Measurements from ENCODE around the genes ADSS2, DESI2 and ENSG00000284188.

DNA sequence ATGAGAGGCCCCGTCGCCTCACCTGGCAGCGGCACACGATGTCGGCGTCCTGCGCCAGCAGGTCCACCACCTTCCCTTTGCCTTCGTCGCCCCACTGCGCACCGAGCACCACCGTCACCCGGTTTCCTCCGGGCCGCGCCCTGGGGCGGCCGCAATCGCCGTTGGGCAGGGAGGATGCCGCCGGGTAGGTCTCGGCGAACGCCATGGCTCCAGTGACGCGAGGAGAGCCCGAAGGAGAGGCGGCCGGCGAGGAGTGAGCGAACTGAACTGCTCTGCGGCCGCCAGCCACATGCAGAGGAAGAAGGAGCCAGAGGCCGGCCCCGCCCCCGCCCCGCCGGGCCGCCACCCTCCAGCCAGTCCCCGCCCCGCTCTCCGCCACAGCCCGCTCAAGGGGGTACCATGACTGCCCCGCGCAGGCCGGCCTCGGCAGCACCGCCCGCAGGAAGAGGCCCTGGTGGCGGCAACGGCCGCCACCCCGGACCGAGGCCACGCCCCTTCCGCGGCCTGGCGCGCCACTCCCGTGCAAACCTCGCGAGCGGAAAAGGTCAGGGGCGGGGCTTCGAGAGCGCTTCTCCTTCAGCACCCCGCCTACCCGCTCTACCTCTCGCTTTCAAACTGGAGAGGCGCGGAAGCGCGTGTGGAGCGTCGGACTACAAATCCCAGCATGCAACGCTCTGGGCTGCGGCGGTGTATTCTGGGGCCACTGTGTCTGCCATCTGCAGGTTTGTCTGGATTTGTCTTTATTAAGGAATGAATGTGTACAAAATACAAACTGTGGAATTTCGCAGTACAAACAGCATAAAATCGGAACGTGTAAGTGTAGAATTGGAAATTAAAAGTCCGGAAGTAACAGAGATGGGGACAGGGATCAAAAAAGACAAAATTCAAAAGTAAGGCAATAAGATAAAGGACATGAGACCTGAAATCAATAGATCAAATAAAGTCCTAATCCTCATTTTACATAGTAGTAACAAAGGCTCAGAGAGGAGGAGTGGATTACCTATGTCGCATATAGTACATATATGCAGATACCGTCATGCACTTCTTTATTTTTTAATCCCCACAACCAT lies at the start of gene ADSS2:
Gene ADSS2 (minus strand): TSS at position 297 of the 1,070 bp plus-strand sequence.
- PRO-cap, 7 experiments, result peak in 7 of 7 experiments; most common plus-strand start position 682 of the sequence (in 3); most common minus-strand start position 269 of the sequence (in 5)
- RAMPAGE, long total RNA, 2 experiments, result start-site peak on the minus strand in 2 of 2 experiments, centred at positions 275 to 277 of the sequence, 446 to 839 reads per replicate

DNA sequence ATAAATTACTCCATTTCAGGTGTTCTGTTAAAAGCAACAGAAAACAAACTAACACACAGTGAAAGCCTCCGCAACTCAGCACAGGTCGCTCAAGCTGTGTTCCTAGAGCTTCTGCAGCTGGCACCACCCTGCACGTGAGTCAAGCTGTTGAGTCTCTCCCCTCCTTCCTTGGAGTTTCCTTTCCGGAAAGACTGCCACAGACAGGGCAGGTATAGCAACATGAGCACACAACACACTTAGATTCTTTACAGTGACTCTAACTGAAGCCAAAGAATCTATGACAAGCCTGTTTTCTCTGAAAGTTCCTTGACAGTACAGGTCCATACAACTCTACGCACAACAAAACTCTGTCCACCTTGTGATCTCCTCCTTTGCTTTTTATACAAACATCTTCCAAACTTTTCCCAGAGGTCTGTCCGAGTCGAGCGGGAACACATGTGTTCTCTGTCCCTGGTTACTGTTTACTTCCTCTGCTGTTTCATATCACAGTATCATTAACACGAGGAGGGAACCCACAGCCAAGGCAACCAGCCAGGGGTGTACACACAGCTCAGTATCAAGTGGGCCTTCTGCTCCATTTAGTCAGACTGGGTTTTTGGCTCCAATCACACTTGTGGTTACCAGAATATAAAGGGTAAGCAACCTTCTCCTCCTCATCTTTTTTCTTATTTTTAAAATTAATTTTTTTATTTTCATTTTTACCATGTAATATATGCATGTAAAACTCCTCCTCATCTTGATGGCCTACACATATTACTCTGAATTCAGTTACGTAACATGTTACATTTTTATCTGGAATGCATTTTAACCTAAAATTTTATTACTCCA lies 38.6 kb upstream of the DESI2 start:
- PRO-cap, 7 experiments, result no peak in any of the 7 experiments
- RAMPAGE, long total RNA, 2 experiments, result no peak in any of the 2 experiments

DNA sequence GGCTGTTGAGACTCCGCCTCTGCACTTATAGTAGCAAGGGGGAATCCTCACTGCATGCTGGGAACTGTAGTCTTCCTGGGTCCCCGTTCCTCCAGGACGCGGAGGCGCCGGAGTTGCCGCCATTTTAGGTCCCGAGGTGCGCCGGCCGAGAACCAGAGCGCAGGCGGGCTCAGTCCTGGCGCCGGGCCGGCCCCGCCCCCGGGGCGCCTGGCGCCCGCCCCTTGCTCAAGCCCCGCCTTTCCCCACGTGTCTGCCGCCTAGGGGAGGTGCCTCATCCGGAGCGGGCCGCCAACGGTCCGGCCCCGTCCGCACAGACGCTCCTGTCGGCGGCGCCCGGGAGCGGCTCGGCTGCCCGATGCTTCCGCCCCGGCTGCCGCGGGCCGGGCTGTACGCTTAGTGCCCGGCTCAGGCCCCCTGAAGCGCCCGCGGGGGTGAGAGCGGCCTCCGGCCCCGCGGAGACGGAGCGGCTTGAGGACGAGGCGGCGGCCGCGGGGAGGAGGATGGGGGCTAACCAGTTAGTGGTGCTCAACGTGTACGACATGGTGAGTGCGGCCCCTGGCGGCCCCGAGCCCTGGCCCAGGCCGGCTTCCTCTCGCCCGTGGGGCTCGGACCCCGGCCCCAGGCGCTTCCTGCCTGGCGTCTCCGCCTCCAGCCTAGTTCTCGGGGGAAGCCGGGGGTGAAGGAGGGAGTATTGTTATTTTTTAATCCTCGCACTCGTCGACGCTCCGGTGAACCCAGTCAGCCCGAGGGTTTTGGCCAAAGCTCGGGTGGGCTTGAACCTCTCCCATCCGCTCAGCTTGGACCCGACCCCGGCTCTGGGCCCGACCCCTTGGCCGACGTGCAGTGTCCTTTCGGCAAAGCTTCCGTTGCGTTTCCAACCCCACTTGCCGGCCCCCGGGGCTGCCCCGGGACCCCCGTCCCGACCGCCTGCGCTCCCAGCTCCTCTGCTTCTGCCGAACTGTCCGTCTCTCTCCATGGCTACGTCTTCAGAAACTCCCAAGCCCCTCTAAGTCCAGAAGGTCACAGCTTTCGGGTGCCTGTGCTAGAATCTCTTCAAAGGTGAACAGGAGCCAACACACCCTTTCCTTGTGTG lies at the start of gene DESI2:
Gene DESI2 (plus strand): TSS at position 313 of the 1,093 bp plus-strand sequence.
- PRO-cap, 7 experiments, result peak in 7 of 7 experiments; most common plus-strand start position 291 of the sequence (in 6); most common minus-strand start position 952 of the sequence (in 7)
- RAMPAGE, long total RNA, 2 experiments, result no peak in any of the 2 experiments

GRCh38 chr1:244730308-244731691 lies at the start of gene ENSG00000284188:
ENSG00000284188 (minus strand) TSS chr1:244731015.
- PRO-cap, 7 experiments, result peak in 5 of 7 experiments; most common plus-strand start chr1:244730537 (in 2); most common minus-strand start chr1:244730547 (in 2)
- RAMPAGE, long total RNA, 2 experiments, result no peak in any of the 2 experiments

DNA sequence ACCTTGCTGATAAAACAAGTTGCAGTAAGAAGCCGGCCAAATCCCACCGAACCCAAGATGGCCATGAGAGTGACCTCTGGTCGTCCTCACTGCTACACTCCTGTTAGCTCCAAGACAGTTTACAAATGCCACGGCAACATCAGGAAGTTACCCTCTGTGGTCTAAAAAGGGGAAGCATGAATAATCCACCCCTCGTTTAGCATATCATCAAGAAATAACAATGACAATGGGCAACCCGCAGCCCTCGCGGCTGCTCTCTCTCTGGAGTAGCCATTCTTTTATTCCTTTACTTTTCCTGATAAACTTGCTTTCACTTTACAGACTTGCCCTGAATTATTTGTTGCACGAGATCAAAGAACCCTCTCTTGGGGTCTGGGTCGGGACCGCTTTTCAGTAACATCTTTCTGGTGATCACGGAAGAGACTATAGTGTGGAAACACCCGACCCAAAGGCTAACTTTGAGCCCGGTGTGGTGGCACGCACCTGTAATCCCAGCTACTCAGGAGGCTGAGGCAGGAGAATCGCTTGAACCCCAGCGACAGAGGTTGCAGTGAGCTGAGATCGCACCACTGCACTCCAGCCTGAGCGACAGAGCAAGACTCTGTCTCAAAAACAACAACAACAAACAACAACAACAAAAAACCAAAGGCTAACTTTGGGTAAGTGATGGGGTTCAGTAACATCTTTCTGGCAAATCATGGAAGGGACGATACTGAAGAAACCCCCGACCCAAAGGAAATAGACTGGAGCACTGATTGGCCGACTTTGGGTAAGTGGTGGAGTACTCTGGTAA lies 19.7 kb upstream of the COX20 start:
- PRO-cap, 7 experiments, result no peak in any of the 7 experiments
- RAMPAGE, long total RNA, 2 experiments, result no peak in any of the 2 experiments

DNA sequence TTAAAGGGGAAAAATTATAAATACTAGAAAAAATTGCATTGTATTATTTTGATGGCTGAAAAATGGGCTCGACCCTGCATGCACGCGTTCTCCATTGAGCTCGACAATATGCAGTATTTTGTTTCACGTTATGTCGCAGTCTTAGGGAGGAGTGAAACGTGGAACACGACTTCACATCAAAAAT lies 913 bp upstream of the COX20 start:
- PRO-cap, 7 experiments, result peak in 2 of 7 experiments; most common plus-strand start position 136 of the sequence (in 2); most common minus-strand start position 96 of the sequence (in 2)
- RAMPAGE, long total RNA, 2 experiments, result no peak in any of the 2 experiments

- PRO-cap, 7 experiments, result peak in 7 of 7 experiments; most common plus-strand start chr1:244863175 (in 4); most common minus-strand start chr1:244863114 (in 5)
- RAMPAGE, long total RNA, 2 experiments, result no peak in any of the 2 experiments
These were observed 1.4 kb downstream of the HNRNPU start for GRCh38 chr1:244862912-244863314.

- PRO-cap, 7 experiments, result no peak in any of the 7 experiments
- RAMPAGE, long total RNA, 2 experiments, result no peak in any of the 2 experiments
These were observed 90.3 kb downstream of the KIF26B start for GRCh38 chr1:245245066-245245572.

GRCh38 chr1:245946897-245947531 lies 560.1 kb downstream of the SMYD3 start:
- PRO-cap, 7 experiments, result peak in 3 of 7 experiments; most common plus-strand start chr1:245947073 (in 2); most common minus-strand start chr1:245947069 (in 1)
- RAMPAGE, long total RNA, 2 experiments, result no peak in any of the 2 experiments

DNA sequence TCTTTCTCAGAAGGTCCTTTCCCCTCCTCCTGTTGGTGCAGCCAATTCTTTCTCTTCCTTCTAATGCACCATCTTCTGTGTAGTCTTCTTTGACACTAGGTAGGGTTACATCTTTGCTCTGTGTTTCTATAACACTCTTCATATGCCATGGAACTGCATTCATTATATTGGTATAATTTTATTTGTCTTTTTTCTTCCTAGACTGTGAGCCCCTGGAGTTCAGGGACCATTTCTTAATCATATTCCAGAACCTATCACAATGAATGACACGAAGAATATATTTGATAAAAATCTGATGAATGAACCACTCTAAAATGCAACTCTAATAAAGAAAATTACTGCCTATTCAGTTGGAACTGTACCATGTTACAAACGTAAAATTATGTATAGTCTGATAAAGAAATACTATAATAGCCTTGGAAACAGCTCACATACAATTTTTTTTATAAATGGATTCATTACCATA lies 398.2 kb downstream of the SMYD3 start:
- PRO-cap, 7 experiments, result no peak in any of the 7 experiments
- RAMPAGE, long total RNA, 2 experiments, result no peak in any of the 2 experiments

DNA sequence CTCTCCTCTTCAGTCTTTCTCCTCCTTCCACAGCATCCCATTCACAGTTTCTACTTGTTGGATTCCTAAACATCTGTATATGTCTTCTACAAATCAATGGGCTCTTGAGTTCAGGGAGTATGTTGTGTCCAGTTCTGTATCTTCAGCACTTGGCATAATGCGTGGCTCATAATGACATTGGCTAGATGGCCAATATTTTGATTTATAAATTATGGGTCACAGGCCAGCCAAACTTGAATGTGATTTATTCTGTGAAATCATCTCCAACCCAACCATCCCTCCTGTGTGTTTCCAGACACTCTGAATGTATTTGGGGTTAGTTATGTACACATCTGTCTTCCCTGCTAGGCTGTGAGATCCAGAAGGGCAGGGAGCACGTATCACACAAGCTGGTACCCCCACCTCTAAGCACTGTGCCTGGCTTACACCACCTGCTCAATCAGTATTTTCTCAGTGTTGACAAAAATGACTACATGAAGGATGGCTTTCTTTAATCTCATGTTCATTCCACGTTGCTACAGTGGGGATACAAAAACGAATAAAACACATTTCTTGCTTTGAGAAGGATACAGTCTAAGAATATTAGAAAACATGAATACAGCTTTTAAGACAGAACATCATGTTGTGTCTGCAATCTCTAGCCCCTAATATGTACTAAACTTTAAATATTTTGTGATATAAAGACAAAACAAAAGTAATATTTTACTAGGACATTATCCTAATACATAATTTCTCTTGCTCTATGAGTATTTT lies 386.4 kb downstream of the SMYD3 start:
- PRO-cap, 7 experiments, result no peak in any of the 7 experiments
- RAMPAGE, long total RNA, 2 experiments, result no peak in any of the 2 experiments

DNA sequence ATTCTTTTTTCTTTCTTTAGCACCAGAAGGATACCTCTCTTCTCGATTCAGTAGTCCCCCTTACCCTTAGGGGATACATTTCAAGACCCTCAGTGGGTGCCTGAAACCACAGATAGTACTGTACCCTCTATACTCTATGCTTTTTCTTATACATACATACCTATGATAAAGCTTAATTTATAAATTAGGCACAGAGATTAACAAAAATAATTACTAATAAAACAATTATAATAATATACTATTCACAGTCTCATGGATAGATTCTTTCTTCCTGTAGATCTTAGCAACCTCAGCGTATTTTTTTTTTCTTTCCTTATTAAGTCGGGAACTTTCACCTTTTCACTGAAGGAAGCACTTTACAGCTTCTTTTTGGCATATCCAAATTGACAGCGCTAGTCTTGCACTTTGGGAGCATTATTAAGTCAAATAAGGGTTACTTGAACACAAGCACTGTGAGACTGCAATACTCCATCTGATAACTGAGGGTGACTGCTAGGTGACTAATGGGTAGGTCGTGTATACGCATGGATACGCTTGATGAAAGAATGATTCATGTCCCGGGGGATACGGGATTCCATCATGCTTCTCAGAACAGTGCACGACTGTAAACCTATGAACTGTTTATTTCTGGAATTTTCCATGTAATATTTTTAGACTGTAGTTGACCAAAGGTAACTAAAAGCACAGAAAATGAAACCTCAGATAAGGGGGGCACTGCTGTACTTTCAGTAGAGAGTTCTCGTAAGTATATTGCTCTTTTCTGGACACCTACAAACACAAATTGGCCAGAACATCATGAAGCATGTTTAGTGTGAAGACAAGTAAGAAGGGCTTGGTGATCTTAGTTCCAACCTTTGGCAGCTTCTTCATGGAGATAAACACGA lies 364.8 kb downstream of the SMYD3 start:
- PRO-cap, 7 experiments, result no peak in any of the 7 experiments
- RAMPAGE, long total RNA, 2 experiments, result no peak in any of the 2 experiments

DNA sequence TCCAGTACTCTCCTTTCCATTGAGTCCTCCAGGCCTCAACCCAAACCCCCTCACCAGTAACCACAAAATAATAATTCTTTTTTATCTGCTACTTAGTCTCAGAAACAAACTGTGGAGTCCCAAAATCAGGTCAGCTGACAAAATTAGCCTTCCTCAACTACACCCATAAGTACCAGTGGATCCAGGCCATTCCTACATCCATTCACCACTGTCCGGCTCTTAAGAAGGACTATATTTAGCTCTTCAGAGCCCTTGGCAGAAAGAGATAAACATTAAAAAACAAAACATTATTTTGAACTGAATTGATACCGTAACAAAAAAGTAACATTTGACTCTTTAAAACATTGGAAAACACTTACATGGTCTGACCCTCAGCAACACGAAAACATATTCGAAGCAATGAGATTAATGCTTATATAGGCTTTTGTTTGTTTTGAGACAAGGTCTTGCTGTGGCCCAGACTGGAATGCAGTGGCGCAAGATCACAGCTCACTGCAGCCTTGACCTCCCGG lies 330.9 kb downstream of the SMYD3 start:
- PRO-cap, 7 experiments, result no peak in any of the 7 experiments
- RAMPAGE, long total RNA, 2 experiments, result no peak in any of the 2 experiments

- PRO-cap, 7 experiments, result peak in 3 of 7 experiments; most common minus-strand start chr1:246580066 (in 3)
- RAMPAGE, long total RNA, 2 experiments, result no peak in any of the 2 experiments
These were observed 13.6 kb downstream of the CNST start for GRCh38 chr1:246579735-246580302.

GRCh38 chr1:246598993-246600186 lies 33.1 kb downstream of the CNST start:
- PRO-cap, 7 experiments, result peak in 1 of 7 experiments; most common minus-strand start chr1:246599485 (in 1)
- RAMPAGE, long total RNA, 2 experiments, result no peak in any of the 2 experiments

DNA sequence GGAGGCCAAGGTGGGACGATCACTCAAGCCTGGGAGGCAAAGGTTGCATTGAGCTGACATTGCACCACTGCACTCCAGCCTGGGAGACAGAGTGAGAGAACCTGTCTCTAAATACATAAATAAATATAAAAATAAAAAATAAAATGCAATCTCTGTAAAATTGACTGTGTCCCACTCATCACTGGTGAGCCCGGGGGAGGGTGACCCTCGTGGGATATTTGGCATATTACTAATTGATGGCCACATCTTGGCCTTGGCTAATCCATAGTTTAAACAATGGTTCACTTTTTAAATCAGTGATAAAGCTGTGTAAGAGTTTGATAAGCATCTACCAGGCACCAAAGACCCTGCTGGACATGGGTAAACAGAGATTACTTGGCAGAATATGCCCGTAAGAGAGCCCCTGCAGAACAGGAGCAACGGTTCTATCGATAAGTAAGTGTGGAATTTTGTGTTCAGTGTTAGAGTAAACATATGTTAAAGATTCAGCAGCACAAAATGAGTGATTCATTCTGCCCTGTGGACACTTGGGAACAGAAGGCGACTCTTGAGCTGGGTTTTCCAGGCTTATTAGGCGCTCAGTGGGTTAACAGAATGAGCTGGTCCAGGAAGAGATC lies 55.7 kb downstream of the CNST start:
- PRO-cap, 7 experiments, result no peak in any of the 7 experiments
- RAMPAGE, long total RNA, 2 experiments, result start-site peak on the plus strand in 1 of 2 experiments, centred at position 218 of the sequence, 5 reads per replicate

DNA sequence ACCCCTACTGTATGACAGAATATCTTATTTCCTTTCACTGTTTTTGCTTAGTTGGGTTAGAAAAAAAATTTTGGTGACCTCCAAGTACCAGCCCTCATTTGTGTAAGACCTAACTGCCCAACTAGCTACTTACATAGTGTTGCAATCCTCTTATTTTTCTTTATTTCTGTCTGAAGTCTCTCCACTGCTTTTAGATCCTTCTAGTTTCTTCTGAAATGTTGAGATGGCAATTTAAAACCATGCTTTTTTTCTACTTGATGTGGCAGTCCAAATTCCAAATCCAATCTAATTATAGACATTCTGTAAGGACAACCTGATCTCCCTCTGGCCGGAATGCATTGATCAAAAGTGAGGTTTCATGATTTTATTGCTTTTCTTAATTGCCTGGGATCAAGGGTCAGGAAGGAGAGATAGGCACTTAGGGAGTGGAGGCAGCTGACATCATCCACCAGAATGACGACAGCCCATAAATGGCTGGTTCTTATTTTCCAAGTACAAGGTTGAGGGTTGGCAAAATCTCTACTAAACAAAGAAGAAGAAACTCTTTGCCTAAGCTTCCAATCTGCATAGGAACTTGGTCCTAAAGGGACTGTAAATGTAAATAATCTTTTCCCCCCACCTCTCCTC lies 46.4 kb upstream of the SCCPDH start:
- PRO-cap, 7 experiments, result no peak in any of the 7 experiments
- RAMPAGE, long total RNA, 2 experiments, result no peak in any of the 2 experiments

- PRO-cap, 7 experiments, result no peak in any of the 7 experiments
- RAMPAGE, long total RNA, 2 experiments, result no peak in any of the 2 experiments
These were observed 44.9 kb downstream of the AHCTF1 start for GRCh38 chr1:246886540-246887538.

DNA sequence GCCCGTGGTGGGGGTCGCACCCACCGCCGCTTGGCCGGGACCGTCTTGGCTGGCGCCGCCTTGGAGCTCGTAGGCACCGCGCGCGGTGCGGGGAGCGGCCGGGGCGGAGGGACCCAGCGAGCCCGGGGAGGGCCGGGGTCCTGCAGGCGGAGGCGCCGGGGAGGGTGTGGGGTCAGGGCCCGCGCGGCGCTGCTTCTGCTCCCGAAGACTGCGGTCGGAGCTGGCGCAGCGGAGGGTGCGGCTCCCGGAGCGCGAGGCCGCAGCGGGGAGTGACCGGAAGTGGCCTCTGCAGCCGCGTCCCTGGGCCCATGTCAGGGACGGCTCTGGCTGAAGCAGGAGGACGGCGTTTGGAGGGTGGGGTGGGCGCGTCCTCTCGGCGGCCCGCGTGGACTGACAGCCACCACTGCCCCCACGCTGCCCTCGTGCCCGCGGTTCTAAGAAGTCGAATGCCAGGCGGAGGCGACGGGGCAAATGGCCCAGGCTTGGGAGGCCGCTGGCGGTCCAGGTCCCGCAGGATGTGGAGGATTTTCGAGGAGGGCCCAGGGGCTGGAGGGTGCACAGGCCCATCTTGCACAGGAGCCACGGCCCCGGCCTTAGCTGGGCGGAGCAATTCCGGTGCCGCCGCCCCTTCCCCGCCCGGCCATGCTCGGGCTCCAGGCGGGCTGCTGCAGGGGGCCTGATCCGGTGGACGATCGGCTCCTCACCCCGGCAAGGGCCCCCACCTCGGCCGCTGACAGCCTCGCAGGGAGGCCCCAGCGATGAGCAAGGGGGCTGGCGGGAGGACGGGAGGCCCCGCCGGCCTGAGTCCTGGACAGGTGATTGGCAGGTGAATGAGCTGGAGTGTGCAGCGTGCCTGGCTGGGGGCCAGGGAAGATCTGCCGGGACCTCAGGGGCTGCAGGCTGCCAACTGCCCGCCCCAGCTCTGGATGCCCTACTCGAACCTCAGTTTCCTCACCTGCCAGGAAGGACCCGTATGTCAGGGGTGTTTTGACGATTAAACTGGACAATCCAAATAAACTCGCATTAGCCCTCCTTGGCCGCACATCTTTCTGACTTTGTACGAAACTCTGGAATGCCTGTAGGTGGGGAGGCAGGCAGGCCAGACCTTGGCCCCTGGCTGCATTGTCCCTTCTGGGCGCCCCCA lies 7.9 kb upstream of the ZNF669 start:
- PRO-cap, 7 experiments, result peak in 7 of 7 experiments; most common plus-strand start position 309 of the sequence (in 6); most common minus-strand start position 210 of the sequence (in 7)
- RAMPAGE, long total RNA, 2 experiments, result no peak in any of the 2 experiments

DNA sequence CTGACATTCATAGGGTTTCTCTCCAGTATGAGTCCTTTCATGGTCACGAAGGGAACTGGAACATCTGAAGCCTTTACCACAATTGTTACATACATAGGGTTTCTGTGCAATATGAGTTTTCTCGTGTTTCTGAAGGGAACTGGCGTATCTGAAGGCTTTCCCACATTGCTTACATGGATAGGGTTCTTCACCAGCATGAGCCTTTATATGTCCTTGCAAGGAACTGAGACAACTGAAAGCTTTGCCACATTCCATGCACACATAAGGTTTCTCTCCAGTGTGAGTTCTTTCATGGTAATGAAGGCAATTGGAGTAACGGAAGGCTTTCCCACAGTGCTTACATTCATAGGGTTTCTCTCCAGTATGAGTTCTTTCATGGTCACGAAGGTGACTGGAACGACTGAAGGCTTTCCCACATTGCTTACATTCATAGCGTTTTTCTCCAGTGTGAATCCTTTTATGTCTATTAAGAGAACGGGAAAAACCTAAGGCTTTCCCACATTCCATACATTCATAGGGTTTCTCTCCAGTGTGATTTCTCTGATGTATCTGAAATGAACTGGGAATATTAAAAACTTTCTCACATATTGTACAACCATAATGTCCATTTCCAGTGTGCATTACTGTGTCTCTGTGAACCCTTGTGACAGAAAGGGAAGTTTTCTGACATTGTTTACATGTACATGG lies 15.0 kb downstream of the ZNF124 start:
- PRO-cap, 7 experiments, result no peak in any of the 7 experiments
- RAMPAGE, long total RNA, 2 experiments, result no peak in any of the 2 experiments

Data from ovary (tissue), 7 donors.